Parietal lobe (tissue), 2 donors: ENCODE measurements around a stretch of chrX.

GRCh38 chrX:143633414-143634265, 2.3 kb downstream of the SLITRK4 start:
- RAMPAGE, long total RNA: no peak

DNA sequence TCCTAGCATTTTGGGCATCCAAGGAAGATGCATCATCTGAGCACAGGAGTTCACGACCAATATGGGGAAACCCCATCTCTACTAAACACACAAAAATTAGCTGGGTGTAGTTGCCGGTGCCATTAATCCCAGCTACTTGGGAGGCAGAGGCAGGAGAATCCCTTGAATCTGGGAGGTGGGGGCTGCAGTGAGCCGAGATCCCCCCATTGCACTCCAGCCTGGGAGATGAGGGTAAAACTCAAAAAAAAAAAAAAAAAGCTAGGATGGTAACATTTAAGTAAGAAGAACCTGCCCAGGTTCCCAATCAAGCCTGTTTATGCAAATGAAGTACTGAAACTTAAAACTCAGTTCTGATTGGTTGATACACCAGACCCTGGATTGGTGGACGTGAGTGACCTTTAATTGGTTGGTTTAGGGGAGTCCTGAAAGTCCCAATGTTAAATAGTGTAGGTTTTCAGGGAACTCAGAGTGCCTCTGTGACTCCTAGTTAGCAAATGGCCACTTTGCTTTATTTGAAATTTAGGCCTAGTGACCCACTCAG, 211.7 kb downstream of the SLITRK2 start:
- RAMPAGE, long total RNA: no peak

DNA sequence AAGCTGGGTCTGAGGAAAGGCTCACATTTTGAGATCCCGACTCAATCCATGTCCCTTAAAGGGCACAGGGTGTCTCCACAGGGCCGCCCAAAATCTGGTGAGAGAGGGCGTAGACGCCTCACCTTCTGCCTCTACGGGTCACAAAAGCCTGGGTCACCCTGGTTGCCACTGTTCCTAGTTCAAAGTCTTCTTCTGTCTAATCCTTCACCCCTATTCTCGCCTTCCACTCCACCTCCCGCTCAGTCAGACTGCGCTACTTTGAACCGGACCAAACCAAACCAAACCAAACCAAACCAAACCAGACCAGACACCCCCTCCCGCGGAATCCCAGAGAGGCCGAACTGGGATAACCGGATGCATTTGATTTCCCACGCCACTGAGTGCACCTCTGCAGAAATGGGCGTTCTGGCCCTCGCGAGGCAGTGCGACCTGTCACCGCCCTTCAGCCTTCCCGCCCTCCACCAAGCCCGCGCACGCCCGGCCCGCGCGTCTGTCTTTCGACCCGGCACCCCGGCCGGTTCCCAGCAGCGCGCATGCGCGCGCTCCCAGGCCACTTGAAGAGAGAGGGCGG, 378 bp upstream of the FMR1 start:
- RAMPAGE, long total RNA: no peak

- RAMPAGE, long total RNA: no peak
These were observed 33.0 kb downstream of the FMR1 start for GRCh38 chrX:147944507-147945249.

- RAMPAGE, long total RNA: no peak
These were observed 147.7 kb downstream of the FMR1NB start for GRCh38 chrX:148128844-148129253.

DNA sequence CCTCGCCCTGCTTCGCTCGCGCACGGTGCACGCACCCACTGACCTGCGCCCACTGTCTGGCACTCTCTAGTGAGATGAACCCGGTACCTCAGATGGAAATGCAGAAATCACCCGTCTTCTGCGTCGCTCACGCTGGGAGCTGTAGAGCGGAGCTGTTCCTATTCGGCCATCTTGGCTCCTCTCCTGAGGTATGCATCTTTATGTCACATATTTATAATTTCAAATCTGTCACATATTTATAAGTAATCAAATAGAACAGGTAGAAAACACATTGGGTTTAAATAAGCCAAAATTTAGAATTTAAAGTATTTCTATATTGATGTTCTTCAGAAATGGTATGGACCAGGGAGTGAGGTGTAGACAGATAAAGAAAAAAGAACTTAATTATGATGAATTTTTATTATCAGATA, 148.2 kb downstream of the FMR1NB start:
- RAMPAGE, long total RNA: no peak

- RAMPAGE, long total RNA: no peak
These were observed 1.1 kb downstream of the AFF2 start for GRCh38 chrX:148501621-148501874.

DNA sequence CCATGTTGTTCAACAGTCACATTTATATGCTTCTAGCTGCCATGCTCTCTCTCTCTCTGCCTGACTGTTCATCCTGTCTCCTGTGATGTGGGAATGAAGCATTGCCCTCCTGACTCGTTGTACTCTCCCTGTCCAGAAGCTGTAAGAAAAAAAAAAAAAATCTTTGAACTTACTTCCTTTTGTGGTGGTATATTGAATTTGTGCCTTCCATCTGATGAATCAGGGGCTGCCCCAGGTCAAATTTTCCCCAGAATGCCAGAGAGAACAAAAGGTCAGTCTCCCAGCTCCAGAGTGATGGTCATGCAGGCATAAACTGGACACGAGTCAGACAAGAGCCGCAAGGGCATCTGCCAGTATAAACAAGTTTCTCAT, 167.1 kb downstream of the ENSG00000287585 start:
- RAMPAGE, long total RNA: no peak

- RAMPAGE, long total RNA: no peak
These were observed 57.7 kb downstream of the MAMLD1 start for GRCh38 chrX:150420569-150421439.

DNA sequence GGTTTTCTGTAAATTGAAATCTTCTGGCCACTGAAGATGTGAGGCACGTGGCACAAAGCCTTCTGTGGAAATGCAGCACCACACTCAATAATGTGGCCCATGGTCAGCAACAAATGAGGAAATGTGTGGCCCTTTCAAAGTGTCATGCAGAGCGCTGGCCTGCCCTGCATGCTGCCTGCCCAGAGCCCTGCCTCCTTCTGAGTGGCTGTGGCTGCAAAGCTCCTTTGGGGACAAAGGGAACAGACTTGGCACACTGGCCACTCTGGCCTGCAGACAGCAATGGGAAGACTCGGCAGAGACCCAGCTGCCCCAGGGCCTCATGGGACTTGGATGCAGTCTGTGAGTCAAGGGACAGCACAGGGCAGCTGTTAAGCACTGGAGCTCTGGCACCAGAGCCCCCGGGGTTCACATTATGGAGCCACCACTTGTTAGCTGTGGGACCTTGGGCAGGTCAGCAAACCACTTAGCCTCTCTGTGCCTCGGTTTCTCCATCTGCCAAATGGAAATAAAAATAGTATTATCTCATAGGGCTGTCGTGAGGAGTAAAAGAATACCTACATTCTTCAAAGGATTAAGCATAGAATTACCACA, 42.8 kb upstream of the MTM1 start:
- RAMPAGE, long total RNA: no peak

GRCh38 chrX:150699084-150699327, 5.8 kb downstream of the MTMR1 start:
- RAMPAGE, long total RNA: no peak

DNA sequence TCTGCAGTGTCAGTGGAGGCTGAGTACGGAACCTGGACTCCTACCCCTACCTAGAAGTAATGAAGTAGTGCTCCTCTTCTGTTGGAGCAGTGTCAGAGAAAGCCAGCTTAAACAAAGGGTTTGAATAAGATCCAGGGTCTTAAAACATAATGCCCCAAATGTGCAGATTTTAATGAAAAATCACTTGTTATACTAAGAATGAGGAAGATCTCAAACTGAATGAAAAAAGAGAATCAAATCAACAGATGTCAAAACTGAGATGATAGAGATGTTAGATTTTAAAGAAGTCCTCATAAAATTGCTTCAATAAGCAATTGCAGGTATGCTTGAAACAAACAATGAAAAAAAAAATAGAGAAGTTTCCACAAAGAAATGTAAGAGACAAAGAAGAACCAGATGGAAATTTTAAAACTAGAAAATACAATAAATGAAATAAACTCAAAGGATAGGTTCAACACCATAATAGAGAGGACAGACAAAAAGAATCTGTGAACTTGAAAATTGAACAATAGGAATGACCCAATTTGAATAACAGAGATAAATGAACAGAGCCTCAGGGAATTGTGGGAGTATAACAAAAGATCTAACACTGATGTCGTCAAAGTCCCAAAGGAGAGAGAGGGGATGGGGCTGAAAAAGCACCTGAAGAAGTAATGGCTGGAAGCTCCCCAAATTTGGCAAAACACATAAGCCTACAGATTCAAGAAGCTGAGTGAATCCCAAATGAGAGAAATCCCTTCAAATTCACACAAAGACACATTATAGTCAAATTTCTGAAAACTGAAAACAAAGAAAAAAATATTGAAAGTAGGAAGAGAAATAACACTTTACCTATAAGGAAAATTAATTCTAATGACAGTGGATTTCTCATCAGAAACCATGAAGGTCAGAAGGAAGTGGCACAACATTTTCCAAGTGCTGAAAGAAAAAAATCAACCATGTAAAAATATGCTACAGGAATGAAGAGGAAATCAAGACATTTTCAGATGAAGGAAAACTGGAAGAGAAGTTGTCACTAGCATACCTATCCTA, 11.8 kb downstream of the MTMR1 start:
- RAMPAGE, long total RNA: no peak

- RAMPAGE, long total RNA: no peak
These were observed 70.5 kb downstream of the MTMR1 start for GRCh38 chrX:150763747-150764136.

- RAMPAGE, long total RNA: no peak
These were observed 56.3 kb downstream of the CD99L2 start for GRCh38 chrX:150842119-150842673.

- RAMPAGE, long total RNA: no peak
These were observed 18.9 kb downstream of the CD99L2 start for GRCh38 chrX:150879410-150880156.

DNA sequence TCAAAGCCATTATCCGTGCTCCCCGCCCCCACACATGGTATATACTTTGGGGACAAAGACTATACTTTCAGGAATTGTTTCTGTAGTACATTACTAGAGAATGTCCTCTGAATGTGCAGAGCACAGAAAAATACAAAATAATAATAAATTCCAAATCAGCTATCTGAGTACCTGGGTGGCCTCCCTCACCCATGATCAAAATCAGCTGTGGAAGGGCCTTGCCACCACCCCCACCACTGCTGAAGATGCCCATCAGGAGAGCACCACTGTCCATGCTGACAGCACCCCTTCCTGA, 3.5 kb upstream of the CD99L2 start:
- RAMPAGE, long total RNA: no peak

DNA sequence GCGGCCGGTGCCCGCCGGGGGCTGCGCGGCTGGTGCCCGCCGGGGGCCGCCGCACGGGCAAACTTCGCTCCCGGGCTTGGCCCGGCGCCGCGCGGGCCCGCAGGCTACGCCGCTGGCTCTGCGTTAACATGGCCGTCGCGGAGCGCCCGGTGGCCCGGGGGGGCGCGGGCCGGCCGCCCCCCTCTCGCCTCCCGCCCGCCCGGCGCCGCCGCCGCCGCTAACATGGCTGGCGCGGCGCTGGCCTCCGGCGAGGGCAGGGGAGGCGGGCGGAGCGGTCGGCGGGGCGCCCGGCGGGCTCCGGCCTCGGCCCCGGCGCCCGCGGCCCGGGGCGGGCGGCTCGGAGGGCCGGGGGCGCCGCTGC, 690 bp downstream of the HMGB3 start:
- RAMPAGE, long total RNA: no peak

GRCh38 chrX:151405036-151405764, 8.2 kb downstream of the VMA21 start:
- RAMPAGE, long total RNA: no peak

- RAMPAGE, long total RNA: no peak
These were observed 3.6 kb downstream of the GABRE start for GRCh38 chrX:151970543-151971551.

GRCh38 chrX:152176865-152177712, 38.7 kb upstream of the MAGEA10 start:
- RAMPAGE, long total RNA: no peak